ENCODE measurements around a stretch of chr13.

DNA sequence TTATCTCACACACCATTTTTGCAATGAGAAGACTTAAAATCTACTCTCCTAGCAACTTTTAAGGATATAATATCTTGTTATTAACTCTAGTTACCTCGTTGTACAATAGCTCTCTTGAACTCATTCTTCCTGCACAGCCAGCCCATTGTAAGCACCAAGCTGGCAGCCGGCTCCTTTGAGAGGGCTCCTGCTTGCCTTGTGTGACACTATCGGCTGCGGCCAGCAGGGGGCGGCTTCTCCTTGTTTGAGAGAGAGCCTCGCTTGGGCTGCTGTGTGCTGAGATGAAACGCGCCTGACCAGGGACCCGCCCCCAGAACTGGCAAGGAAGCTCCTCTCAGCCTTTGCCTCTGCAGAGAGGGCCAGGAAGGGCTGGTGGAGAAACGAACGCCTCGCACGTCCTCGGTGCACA, 174.8 kb downstream of the KATNAL1 start:
- RRBS = no CpG with 5 or more reads among the region's 14 CpGs

DNA sequence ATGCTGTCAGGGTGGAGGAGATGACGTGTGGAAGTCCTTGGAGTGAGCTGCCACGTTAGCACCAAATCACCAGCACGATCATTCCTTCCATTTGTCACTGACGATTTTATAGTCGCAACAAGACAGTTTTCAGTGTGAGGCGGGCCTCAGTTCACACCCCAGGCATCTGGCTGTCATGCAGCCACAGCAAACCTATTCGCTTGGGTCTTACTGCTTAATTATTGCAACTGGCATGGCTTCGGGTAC, 158.8 kb downstream of the KATNAL1 start:
- RRBS = no CpG with 5 or more reads among the region's 8 CpGs

GRCh38 chr13:30389108-30390143, 32.9 kb upstream of the UBE2L5 start:
- RRBS = no CpG with 5 or more reads among the region's 18 CpGs

GRCh38 chr13:30466038-30466789, 478 bp upstream of the HMGB1 start:
- RRBS = 1% methylated on average over 7 of the region's 25 CpGs

DNA sequence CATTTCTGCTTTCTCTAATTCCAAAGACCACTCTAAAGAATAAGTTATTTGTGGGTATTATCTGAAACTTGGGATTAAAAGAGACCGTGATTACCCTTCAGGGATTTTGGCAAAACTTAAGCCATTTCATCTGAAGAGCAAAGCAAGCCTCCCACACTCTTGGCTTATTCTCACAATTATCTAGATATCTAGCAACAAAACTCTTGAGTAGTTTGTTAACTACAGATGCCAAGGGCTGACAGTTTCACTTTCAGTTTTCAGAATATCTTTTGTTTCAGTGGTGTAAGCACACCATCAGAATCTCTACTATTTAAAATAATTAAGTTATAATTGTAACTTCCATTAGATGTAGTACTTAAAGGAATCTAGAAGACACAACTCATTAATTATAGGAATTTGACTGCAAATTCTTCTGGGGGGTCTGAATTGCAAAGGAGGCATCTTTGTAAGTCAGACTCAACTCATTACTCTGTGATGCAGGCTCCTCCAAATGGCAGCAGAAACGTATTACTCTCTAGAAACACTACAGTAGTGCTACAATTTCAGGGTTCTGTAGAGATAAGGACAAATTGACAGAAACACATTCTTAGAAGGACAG, 44.9 kb upstream of the USPL1 start:
- RRBS = no CpG with 5 or more reads among the region's 2 CpGs

GRCh38 chr13:30816587-30817265, 81.4 kb downstream of the ALOX5AP start:
- RRBS = no CpG with 5 or more reads among the region's 9 CpGs

GRCh38 chr13:30907018-30908222, 1.3 kb downstream of the MEDAG start:
- RRBS = no CpG with 5 or more reads among the region's 15 CpGs

DNA sequence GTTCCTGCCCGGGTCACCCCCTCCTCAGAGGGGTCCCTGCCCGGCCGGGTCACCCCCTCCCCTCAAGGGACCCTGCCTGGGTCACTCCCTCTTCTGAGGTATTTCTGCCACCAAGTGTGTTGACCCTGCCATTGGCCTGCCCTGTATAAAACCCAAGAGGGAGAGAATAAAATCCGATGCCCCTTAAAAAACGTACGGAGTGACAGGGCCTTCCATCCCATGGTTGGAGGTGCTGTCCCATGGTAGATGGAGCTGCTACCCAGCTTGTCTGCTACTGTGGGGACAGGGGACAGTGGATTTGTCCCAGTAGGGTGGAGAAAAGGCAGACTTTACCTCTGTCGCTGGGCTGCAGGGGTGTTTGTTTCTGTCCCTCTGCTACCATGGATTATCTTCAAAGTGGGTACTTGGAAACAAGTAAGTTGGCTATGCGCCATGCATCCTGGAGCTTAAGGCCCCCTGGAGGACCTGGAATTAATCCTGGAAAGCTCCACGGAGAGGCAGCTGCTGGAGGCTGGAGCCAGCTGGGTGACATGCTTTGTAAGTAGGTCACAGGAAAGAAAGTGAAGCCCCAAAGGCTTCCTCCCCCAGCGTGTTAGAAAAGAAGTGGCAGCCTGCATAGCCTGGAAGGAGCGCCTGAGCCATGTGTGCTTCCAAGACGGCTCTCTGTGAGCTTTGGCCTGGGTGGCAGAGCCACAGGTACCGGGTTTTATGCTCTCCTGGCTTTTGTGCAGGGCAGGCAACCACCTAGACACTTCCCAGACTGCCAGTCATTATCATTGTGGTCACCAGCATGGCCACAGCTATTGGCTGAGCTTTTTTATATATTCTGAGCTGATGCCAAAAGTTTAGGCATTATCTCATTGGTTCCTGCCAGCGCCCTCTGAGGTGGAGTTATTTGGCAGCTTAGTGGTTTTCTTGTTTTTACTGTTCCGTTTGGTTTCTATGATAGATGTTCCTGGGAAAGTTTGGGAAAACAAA, 9.4 kb downstream of the B3GLCT start:
- RRBS = no CpG with 5 or more reads among the region's 15 CpGs

- RRBS = no CpG with 5 or more reads among the region's 3 CpGs
Observed at GRCh38 chr13:31374620-31374972, 174.8 kb downstream of the B3GLCT start.

- RRBS = no CpG with 5 or more reads among the region's 2 CpGs
Observed at GRCh38 chr13:31908880-31909686, 122.5 kb upstream of the FRY start.

DNA sequence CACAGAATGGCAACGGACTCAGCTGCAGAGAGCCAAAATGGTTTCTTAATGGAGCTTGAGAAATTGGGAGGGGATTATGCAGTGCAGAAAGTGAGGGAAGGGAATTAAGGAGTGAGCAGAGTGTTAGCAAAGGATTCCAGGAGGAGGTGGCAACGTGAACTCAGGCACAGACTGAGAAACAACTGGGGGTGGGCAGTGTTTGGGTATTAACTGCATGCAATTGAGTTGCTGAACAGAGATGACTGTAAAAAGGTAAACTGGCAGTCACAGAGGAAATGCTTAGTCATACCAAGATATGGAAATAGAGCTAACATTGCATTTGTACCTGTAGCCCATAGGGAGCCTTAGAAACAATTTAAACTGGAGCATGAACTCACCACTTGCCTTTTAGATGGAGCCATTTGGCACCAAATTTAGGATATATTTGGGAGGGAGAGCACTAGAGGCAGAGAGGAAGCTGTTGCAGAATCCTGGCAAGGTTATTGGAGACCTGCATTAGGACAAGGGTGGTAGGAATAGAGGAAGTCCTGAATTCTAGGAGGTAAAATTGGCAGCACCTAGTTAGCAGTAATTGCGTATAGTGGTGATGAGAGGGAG, 100.6 kb upstream of the FRY start:
- RRBS = no CpG with 5 or more reads among the region's 3 CpGs

DNA sequence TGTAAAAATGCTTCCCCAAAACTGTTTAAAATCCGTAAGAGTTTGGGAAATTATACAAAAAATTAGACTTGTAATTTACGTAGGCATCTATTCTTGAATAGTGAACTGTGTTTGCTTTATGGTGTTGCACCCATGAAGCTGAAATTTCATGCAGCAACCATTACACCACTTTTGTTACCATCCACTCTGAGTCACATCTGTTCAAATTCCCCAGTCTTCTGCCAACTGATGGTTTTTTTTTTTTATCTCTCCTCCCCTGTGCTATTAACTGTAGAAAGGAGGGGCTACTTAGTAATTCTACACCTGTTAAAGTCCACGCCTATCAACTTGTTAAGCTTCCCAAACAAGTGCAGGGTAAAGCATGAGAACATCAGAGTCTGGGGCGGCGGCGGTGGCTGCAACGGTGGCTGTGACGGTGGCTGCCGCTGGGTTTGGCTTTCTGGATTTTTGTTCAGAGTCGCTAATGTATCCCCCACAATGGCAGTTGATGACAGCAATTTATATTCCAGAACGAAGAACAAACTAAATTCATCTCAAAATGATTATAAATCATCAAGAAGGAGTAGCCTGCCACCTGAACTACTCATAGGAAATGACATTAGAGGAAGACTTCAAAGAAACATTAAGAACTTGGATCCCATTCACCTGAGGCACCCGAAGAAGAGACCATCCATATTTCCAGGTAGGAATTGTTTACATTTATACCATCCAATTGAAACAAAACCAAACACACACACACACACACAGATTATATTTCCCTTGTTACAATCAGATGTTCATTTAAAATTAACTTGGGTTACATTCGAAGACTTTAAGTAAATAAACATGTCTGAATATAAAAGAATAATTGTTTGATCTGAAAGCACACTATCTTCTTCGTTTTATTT, 85.8 kb upstream of the FRY start:
- RRBS = no CpG with 5 or more reads among the region's 14 CpGs

DNA sequence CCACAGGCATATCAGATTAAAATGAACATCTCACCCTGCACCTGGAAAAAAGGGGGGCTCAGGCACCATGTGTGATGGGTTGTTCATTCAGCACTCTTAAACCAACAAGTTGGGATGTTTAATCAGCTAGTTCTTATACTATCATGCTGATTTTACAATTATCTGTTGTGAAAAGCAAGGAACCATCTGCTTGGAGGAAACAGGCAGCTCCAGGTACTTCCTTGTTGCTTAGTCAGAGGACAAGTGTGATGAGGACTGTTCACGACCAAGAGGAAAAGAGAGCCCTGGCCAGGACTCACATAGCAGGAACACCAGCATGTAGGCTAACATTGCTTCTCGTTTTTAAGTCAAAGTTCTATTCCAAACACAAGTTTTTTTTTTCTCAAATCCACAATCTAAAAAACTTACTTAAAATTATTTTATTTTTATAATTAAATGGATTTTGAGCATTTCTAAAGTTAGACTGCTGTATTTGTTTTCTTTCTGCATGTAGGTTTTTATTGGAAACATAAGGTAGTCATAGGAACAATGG, 81.1 kb upstream of the FRY start:
- RRBS = no CpG with 5 or more reads among the region's 2 CpGs

GRCh38 chr13:31965464-31966285, 65.9 kb upstream of the FRY start:
- RRBS = no CpG with 5 or more reads among the region's 4 CpGs

DNA sequence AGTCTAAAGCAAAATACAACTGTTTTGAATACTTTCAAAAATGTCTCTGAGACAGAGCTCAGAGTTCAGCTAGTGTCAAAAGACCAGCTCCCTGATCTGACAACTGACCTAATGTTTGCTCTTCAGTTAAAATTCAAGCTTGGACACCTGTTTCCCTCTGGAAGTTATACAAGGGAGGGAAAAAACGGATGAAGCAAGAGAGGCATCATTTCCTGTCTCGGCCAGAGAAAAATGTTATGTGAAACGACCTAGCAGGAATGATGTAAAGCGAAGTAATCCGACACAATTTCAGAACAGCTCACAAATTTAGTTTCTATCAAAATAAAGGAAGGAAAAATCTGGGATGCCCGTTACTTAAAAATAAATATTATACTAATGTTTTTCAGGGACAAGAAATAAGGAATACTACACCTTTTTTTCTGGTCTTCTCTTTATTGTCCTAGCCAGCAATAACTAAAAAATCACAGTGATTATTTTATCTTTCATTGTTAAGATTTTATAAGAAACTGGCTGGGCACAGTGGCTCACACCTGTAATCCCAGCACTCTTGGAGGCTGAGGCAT, 59.3 kb downstream of the ZAR1L start:
- RRBS = no CpG with 5 or more reads among the region's 6 CpGs

DNA sequence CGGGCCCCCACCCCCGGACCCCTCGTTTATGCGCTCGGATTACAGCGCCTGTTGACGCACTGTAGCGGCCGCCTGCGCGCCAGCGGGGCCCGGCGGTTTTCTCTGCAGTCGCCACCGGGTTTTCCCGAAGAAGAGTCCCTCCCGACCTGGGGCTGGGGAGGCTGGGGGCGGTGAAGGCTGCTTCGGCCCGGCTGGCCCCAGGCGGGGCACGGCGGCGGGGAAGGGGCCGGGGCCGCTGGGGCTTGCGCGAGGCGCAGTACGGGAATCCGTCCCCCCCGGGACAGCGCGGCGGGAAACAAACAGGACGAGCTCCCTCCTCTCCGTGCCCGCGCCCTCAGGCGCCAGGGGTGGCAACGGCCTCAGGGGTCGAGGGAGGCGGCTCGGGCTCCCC, 588 bp downstream of the N4BP2L1 start:
- RRBS = 2% methylated on average over 29 of the region's 45 CpGs

GRCh38 chr13:32824519-32825039, 191.6 kb upstream of the KL start:
- RRBS = no CpG with 5 or more reads among the region's 9 CpGs

DNA sequence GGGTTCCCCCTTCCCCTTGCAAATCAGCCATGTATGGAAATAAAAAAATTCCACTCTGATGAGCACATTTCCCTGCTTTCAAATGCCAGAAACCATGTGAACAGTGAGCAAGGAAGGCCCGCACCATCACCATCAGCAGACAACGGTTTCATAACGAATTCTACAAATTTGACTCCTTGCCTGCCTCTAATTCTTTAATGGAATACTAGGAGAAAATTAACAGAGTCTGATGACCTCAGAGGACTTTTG, 46.8 kb upstream of the KL start:
- RRBS = no CpG with 5 or more reads among the region's 3 CpGs

DNA sequence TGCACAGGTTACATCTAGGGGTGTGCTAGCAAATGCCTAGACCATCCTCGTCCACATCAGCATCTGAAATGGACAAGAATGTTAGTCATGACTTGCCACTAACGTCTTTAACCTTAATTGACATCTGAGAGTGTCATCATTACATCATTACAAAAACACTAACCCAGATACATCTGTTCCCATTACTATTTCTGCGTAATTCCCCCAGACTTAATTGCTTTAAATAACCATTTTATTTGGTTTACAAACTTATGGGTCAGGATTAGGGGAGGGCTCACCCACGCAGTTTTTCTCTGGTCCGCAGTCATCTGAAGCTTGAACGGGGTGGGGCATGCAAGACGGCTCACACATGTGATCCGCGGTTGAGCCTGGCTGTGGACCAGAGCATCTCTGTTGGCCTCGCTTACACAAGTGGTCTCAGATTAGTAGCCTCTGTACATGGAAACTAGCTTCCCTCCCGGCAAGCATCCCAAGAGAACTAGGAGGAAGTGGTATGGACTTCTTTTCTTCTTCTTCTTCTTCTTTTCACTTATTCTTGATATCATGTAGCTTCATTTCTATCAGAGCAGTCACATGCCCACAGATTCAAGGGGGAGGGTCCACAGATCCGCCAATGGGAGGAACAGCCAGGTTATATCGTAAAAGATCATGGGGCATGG, 16.0 kb downstream of the KL start:
- RRBS = no CpG with 5 or more reads among the region's 13 CpGs

DNA sequence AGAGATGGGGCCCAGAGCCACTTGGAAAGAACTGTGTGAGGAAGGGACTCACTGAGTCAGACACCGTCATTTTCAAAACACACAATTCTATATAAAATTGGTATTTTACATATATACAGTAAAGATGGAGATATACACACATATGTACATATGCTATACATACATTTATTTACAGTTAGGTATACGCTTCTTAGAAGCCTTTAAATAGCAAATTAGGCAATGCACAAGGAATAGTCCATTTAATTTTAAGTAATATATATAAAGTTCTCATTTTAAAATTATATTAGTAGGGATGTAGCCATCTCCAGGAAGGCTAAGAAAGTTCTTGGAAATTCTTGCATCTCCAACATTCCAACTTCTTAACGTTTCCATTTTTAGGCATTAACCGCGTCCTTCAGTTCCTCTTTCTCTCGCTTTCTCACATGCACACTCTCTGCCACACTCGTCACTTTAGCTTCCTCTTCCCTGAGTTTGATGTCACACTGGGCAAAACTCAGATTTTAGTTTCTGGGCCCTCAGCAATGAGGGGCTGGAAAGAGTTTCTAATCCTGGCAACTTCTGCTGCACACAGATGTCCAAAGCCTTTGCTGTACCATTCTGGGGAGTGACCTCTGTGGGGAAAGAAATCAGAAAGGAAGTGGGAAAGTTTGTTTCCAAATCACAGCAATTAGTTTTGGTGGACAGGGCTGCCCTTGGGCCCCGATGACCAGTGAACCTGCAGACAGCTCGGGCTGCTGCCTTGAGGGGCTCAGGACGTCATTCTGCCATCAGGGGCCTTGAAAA, 89.1 kb downstream of the KL start:
- RRBS = no CpG with 5 or more reads among the region's 10 CpGs

All from T47D (cell line).